ENCODE measurements around a stretch of chr1.

DNA sequence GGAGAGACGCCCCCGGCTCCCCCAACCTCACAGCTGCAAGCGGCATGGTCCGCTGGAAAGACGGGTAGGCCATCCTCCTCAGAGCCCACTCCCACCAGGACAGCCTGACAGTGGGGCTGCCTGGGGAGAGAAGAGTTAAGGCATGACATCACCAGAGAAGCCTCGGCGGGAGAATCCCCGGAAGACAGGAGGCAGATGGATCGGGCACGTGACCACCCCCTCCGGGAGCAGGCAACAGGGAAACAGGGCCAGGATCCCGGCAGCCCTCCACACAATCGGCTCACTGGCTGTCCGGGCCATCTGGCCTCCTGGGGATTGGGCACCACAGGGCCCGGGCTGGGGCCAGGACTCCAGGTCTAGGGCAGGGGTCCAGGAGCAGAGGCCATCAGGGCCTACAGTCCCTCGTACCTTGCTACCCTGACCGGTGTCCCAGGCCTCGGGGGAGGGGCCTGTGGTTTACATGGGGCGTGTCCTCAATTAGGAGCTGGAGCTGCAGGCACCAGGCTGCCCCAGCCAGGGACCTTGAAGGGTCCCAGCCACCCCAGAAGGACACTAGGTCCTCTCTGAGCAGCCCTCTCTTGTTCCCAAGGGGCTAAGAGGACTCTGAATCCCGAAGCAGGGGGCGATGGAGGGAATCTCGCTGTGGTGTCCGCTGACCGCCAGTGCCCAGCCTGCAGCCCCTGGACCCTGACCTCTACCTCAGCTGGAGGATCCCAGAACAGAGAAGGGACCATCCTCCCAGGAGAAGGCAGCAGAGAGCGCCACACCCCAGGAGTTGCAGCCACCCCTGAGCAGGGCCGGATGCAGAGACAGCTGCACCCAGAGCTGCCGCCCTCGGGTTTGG lies 2.9 kb downstream of the ACAP3 start:
- PRO-cap, result no peak
- RAMPAGE, long total RNA, 4 experiments, result no peak in any of the 4 experiments

- PRO-cap, result no peak
- RAMPAGE, long total RNA, 4 experiments, result start-site peak on the plus strand in 1 of 4 experiments, at chr1:1314935-1314975 at its widest, 6 reads per replicate
These were observed 6.5 kb downstream of the PUSL1 start for GRCh38 chr1:1314494-1315775.

DNA sequence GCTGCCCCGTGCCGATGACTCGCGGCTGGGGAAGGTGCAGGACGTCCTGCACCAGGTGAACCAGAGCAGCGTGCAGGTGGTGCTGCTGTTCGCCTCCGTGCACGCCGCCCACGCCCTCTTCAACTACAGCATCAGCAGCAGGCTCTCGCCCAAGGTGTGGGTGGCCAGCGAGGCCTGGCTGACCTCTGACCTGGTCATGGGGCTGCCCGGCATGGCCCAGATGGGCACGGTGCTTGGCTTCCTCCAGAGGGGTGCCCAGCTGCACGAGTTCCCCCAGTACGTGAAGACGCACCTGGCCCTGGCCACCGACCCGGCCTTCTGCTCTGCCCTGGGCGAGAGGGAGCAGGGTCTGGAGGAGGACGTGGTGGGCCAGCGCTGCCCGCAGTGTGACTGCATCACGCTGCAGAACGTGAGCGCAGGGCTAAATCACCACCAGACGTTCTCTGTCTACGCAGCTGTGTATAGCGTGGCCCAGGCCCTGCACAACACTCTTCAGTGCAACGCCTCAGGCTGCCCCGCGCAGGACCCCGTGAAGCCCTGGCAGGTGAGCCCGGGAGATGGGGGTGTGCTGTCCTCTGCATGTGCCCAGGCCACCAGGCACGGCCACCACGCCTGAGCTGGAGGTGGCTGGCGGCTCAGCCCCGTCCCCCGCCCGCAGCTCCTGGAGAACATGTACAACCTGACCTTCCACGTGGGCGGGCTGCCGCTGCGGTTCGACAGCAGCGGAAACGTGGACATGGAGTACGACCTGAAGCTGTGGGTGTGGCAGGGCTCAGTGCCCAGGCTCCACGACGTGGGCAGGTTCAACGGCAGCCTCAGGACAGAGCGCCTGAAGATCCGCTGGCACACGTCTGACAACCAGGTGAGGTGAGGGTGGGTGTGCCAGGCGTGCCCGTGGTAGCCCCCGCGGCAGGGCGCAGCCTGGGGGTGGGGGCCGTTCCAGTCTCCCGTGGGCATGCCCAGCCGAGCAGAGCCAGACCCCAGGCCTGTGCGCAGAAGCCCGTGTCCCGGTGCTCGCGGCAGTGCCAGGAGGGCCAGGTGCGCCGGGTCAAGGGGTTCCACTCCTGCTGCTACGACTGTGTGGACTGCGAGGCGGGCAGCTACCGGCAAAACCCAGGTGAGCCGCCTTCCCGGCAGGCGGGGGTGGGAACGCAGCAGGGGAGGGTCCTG lies 1.6 kb downstream of the TAS1R3 start:
- PRO-cap, result no peak
- RAMPAGE, long total RNA, 4 experiments, result no peak in any of the 4 experiments

- PRO-cap, result no peak
- RAMPAGE, long total RNA, 4 experiments, result no peak in any of the 4 experiments
These were observed 3.9 kb downstream of the AURKAIP1 start for GRCh38 chr1:1370724-1371935.

DNA sequence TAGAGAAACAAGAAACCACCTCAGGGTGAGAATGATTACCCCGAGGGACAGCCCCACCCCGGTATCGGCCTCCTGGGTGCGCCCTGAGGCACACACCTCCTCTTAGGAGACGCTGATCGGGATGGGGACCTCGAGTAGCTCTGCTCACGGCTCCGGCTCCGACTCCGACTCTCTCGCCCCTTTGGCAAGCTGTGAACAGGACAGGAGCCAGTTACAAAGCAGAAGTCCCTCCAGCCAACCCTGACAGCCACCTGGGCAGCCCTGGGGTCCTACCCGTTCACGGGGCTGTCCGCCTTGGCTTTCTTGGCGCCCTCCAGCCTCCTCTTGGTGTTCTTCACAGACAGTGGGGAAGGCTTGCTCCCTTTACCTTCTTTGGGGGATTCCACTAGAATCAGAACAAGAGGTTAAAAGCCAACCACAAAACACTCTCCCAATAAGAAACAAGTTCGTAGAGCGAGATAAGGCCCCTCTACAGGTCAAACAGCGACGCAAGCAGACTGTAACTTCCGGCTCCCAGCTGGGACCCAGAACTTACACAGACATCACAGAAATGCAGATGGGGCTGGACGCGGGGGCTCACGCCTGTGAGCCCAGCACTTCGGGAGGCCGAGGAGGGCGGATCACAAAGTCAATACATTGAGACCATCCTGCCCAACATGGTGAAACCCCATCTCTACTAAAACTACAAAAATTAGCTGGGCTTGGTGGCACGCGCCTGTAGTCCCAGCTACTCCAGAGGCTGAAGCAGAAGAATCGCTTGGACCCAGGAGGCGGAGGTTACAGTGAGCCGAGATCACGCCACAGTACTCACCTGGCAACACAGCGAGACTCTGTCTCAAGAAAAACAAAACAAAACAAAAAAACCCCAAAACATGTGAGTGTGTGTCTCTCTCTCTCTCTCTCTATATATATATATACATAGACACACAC lies 11.2 kb downstream of the CCNL2 start:
- PRO-cap, result no peak
- RAMPAGE, long total RNA, 4 experiments, result no peak in any of the 4 experiments

- PRO-cap, result no peak
- RAMPAGE, long total RNA, 4 experiments, result no peak in any of the 4 experiments
These were observed 9.0 kb downstream of the CCNL2 start for GRCh38 chr1:1390035-1390627.

GRCh38 chr1:1409828-1410212 lies 2.7 kb upstream of the MRPL20 start:
- PRO-cap, result no peak
- RAMPAGE, long total RNA, 4 experiments, result no peak in any of the 4 experiments

DNA sequence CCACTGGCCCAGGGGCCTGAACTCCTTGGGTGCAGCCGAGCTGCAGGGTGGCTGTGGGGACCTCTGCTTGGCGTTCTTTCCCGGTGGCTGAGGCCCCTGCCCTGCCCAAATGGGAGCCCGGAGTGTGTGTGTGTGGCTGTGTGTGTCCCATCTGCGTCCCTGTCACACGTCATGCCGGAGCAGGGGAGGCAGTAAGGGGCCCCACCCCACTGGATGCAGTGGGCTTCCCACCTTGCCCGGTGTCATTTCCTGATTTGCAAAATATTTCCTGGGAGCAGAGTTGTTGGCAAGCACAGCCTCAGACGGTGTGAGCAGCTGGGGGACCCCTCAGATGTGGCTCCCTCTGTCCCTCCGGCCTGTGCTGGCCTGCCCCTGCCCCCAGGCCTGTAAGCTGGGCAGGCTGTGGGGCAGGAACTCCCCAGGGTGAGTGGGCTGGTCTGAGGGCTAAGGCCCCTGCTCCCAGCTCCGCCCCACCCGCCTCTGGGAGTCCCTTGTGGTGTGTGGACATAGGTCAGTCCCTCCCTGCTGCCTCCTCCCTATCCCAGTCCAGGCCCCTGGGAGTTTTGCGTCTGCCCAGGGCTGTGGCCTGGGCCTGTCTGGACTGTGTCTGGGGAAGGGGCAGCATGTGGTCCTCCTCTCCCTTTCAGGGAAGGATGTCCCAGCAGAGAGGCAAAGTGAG lies 3.8 kb upstream of the VWA1 start:
- PRO-cap, result no peak
- RAMPAGE, long total RNA, 4 experiments, result no peak in any of the 4 experiments

DNA sequence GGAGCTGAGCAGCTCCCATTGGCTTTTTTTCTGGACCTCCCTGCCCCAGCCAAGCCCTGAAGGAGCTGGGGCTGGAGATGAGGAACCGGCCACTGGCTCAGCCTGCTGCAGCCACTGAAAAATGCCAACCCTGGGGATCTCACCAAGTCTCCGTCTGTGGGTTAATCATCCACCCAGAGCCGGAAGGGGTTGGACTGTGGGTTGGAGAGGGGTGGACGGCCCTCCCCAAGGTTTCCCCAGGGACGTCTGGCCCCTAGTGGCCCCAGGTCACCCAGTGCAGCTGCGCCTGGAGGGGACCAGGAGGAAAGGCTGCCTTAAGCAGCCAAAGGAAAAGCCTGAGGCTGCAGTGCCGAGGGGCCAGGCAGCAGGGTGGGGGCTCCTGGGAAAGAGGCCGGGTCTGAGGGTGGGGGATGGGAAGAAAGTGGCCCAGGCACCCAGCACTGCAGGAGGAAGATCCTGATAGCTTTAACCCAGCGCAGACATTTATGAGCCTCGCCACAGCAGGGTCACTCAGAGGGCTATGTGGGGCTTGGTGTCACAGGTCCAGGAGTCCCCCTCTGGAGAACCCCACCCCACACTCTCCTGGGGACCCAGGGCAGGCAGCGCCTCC lies 2.6 kb downstream of the VWA1 start:
- PRO-cap, result no peak
- RAMPAGE, long total RNA, 4 experiments, result no peak in any of the 4 experiments

- PRO-cap, result no peak
- RAMPAGE, long total RNA, 4 experiments, result no peak in any of the 4 experiments
These were observed 1.0 kb upstream of the ATAD3B start for GRCh38 chr1:1470640-1470844.

- PRO-cap, result no peak
- RAMPAGE, long total RNA, 4 experiments, result no peak in any of the 4 experiments
These were observed 12.2 kb downstream of the ATAD3B start for GRCh38 chr1:1483635-1484340.

DNA sequence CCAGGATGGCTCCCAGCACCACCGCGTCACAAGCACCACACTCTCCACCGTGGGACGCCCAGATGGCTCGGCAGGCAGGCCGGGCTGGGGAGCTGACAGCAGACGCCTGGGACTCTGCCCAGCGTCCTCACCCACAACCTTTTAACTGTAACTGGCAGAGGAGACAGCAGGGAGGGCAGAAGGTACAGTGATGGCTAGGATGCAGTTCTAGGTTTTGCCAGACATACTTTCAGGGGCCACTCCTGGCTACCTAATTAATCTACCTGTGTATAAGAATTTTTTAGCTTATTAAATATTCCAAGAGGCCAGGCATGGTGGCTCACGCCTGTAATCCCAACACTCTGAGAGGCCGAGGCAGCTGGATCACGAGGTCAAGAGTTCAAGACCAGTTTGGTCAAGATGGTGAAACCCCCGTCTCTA lies 11.7 kb downstream of the SSU72 start:
- PRO-cap, result no peak
- RAMPAGE, long total RNA, 4 experiments, result no peak in any of the 4 experiments

DNA sequence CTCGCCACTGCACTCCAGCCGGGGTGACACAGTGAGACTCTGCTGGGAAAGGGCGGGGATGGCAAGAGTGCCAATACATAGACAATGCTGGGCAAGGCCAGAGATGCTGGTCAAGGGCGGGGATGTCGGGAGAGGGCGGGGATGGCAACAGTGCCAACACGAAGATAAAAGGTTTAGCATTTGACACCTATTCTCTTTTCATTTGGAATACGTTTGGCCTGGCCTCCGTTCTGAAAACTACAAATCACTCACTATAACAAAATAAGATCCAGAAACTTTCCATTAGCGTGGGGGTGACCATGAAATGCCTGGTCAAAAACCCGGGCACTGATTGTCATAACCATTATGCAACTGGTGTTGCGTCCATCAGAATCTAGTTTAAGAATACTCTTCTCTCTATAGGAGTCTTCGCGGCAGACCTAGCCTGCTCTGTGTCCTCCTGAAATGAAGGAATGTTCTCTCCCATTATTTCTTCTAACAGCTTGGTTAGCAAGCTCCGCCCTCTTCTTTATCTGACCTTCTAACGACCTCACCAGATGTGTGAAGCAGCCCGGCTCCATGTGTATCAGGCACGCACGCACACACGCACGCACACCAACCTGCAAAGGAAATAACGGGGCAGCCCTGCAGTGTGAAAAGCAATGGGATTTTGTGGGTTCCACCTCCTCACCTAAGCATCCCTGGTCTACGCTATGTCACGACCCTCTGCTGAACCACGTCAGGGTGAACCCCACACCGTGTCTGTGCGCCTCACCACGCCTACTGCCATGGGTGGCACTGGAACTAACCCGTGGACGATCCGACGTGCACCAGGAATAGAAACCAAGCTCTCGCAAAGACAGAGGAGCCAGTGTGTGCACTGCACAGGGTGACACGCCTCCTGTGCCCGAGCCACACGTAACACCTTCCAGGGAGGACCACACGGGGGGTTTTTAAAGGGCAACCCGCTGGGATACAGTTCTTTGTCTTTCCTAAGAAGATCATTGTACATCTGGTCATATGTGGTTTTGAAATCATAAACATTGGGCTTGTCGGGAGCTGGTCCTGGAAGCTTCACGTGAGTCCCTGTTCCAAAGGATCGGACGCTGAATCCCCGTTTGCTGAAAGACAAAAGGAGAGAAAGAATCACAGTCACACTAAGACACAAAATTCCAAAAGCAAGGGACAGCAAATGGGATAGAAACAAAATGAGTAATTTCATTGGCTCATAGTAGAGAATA lies 10.4 kb downstream of the SSU72 start:
- PRO-cap, result no peak
- RAMPAGE, long total RNA, 4 experiments, result no peak in any of the 4 experiments

- PRO-cap, result no peak
- RAMPAGE, long total RNA, 4 experiments, result no peak in any of the 4 experiments
These were observed 4.4 kb upstream of the CDK11A start for GRCh38 chr1:1728396-1729080.

DNA sequence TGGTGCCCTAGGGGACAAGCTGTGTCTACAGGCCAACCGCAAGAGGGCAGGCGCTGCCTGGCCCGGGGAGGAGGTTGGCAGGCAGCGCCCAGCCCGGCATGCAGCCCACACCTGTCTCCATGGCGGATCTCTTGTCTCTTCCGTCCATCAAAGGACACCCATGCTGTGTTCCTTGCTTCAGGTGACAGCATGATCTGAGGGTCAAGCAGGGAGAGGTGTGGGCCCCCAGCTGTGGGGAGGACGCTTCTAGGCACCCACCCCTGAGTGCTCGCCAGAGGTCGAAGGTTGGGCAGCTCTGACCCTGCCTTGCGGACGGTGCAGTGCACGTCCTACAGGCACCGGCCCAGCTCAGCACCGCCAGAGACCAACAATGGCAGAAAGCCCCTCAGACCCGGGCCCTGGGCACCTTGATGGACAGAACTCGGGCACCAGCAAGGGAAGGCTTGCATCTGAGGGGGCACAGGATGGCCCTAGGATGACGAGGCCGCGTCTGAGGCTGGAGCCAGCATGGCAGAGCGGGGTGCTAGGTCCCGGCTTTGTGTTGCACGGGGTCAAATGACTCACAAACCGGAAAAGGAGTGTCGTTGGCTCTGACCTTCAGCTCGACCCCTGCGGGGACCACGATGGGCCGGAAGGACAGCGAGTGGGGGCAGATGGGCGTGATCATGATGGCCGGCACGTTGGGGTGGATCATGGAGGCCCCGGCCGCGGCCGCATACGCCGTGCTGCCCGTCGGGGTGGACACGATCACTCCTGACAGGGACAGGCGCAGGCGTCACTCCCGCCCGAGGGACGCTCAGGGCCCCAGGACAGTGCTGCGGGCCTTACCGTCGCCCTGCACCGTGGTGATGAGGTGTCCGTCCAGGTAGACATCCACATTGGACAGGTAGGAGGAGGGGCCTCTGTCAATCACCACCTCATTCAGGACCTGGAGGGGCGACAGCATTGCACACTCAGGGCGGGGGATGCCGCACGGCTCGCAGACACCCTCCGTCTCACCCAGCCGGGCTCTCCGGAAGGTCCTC lies 24.5 kb downstream of the NADK start:
- PRO-cap, result no peak
- RAMPAGE, long total RNA, 4 experiments, result no peak in any of the 4 experiments

DNA sequence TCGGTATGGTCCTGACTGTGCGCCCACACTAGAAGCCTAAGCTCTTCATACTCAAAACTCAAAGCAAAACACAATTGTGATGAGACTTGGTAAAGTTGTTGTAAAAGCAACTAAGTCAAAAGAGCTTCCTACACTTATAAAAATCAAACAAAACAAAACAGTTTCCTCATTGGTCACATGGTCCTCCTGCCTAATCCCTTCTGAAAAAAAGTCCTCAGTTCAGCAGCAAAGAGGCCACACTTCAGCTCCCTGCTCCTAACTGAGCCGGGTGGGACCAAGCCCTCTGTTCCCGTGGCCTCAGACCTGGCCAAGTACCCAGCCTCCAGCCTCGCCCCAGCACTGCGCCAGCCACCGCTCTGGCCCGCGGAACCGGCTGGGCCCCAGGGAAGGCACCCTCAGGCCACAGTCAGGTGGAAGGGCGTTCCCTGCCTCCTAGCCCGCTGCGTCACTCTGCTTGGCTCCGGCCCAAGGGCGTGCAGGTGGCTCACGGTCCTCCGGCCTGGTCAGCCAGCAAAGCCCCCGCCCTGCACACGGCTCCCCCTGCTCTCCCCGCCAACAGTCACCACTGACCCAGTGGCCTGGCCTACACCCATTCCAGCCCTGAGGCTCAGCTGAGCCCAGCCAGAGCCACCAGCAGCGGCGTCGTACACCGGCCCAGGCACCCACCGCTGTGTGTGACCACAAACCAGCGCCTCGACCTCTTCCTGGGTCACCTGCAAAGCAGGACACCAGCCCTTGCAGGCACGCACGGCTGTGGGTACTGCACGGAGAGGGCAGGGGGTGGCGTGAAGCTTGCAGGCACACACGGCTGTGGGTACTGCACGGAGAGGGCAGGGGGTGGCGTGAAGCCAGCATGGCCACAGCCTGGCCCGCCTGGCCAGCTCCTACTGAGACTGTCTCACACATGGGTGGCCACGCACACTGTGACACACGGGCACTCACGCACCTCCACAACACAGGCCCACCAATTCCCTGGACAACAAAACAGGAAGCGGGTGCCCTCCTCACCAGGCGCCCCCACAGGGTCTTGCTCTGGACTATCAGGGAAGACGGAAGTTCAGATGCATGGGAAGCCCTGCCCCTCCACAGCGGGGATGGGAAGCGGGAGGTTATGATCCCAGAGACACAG lies 19.4 kb downstream of the NADK start:
- PRO-cap, result no peak
- RAMPAGE, long total RNA, 4 experiments, result no peak in any of the 4 experiments

GRCh38 chr1:1777433-1778088 lies 709 bp downstream of the NADK start:
- PRO-cap, result unidirectional peak, plus-strand start at chr1:1777696
- RAMPAGE, long total RNA, 4 experiments, result no peak in any of the 4 experiments

DNA sequence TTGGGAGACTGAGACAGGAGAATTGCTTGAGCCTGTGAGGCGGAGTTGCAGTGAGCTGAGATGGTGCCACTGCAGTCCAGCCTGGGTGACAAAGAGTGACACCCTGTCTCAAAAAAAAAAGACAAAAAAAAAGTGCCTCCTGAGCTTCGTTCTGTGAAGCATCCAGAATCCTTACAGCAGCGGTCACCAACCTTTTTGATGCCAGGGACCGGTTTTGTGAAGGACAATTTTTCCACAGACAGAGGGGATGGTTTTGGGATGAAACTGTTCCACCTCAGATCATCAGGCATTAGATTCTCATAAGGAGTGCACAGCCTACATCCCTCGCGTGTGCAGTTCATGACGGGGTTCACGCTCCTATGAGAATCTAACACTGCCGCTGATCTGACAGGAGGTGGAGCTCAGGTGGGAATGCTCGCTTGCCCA lies 16.2 kb downstream of the GNB1 start:
- PRO-cap, result no peak
- RAMPAGE, long total RNA, 4 experiments, result no peak in any of the 4 experiments

- PRO-cap, result no peak
- RAMPAGE, long total RNA, 4 experiments, result no peak in any of the 4 experiments
These were observed 913 bp downstream of the GNB1 start for GRCh38 chr1:1889671-1890677.

DNA sequence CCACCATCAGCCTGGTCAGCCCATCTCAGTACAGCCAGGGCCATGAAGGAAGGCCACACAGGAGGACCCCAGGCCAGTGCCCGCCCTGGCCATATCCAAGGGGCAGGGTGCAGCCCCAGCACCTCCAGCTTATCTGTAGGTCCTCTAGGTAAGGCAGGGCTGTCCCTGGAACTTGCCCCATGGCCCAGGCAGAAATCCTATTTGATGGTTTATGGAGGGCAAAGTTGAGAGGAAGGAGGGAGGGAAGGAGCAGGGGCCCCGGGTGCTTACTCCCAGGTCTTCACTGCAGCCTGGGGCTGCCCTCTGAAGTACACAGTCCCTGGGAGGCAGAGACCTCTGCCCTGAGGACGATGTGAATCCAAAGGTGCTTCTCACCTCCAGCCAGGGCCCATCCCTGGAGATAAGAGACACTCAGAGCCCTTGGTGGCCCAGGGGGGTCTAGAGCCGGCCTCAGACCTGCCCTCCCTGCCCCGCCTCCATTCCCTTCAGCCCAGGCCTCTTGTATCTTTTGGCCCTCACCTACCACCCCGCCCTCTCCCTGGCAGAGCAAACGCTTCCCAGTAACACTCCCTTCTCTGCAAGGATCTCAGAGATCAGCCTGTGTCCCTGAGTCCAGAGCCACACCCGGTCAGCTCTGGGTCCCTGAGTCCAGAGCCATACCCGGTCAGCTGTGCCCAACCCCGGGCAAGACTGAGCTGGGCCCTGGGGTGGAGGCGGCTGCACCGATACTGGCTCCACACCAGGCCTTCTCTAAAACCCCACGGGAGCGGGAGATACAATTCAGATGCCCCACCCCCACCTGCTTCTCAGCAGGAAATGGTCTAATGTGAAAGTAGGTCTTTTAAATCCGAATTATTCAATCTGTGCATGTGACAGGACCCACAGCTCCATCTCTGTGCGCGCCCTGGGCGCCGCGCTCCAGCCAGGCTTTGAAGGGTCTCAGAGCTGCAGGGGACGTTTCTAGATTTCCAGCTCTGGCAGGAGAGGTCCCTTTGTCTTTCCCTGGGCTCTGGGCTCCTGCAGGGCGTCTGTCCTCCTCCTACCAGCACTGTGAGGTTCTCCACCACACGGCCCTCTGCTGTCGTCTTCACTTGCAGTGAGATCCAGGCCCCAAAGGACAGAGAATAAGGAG lies 3.6 kb upstream of the GNB1 start:
- PRO-cap, result no peak
- RAMPAGE, long total RNA, 4 experiments, result no peak in any of the 4 experiments